SJCRH30 (cell line): ENCODE measurements around a stretch of chr3.

DNA sequence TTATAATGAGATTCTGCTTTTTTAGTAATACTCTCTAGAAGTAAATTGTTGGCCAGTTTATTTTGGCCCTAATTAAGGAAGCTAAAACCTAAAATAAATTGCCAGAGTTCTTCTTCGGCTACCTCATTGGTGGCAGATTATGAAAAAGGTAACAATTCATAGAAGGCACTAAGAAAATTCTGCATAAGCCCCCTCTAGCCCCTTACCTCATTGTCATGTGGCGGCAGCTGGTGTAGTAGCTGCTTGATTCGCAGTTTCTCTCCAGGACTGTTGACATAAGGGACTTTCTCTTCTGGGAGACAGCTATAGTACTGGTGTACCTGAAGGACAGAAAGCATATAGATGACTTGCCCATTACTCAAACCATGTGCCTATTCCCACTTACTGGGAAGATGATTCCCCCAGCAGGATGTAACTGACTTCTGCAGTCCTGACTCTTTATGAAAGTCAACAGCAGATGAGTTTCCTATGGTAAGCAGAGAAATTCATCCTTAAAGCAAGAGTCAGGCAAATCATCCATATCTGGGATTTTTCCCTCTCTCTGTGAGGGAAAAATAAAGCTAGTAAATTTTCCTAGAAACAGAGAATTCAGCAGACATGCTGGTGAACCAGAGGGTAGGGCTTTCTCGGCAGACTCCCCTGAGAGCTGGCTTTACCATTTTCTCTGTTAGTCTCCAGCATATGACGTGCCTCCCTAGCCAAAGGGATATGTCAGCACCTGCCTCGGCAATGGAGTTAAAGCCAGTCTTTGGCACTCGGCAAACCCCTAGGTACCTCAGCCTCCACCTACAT, 62.3 kb downstream of the PRICKLE2 start:
- RAMPAGE, long total RNA, result no peak

DNA sequence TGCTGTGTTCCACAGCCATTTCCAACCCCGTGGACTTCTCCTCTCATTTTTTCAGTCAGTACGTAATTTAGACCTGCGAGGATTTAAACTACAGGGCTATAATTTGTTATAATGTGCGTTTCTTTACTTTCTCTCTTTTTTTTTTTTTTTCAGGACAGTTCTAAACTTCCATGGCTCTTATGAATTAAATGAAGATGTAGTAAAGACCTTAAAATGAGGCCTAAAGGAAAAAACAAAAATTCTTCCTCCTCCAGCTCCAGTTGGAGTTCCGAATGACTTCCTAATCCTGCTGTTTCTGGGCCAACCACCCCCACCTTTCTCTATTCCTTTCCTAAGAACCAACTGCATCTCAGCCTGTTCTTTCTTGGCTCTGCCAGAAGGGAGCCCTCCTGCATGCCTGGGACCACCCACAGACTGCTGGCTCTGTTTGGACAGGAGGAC, 115.8 kb upstream of the PRICKLE2 start:
- RAMPAGE, long total RNA, result no peak

DNA sequence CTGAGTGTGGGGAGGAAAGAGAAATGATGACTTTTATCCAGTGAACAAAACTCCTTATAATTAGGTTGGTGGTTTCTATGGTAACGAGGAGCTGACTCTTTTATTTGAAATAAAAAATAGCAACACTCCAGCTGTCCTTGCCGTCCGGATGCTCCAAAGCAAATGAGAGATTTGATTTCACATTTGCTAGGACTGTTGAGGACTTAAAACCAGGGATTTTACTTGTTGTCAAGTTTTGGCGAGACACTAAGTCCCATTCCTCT, 154.0 kb upstream of the PRICKLE2 start:
- RAMPAGE, long total RNA, result no peak

GRCh38 chr3:64650378-64650838, 37.4 kb downstream of the ADAMTS9 start:
- RAMPAGE, long total RNA, result no peak

GRCh38 chr3:65177734-65178338, 490.0 kb upstream of the ADAMTS9 start:
- RAMPAGE, long total RNA, result no peak

DNA sequence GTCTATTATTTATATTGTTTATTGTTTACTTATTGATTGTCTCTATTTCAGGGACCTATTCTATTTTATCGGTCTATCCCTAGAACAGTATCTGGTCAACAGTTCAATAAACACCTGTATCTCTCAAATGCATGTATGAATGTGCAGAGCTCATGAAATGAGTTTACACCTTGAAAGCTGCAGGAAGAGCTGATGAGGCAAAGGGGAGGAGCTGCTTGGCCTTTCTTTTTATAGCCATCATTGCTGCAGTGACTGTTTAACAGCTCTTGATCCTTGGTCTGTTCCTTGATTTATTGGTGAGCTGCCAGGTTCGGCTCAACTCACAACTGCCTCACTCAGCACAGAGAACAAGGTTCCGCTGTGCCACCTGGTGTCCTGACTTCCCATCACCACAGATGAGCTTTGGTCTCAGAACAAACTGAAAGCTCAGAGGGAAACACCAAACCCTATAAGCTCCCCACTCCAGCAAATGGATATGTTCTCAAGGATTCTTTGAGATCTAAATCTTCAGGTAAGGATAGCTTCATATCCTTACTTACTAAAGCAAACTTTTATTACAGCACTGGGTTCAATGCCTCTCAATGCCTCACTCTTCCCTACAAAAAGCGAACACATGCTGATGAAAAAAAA, 626.1 kb downstream of the MAGI1 start:
- RAMPAGE, long total RNA, result no peak

- RAMPAGE, long total RNA, result no peak
Observed at GRCh38 chr3:65485764-65486214, 552.9 kb downstream of the MAGI1 start.

- RAMPAGE, long total RNA, result no peak
Observed at GRCh38 chr3:65625364-65625867, 413.3 kb downstream of the MAGI1 start.

- RAMPAGE, long total RNA, result no peak
Observed at GRCh38 chr3:66060529-66060854, 21.8 kb upstream of the MAGI1 start.

GRCh38 chr3:66280376-66280739, 59.6 kb downstream of the SLC25A26 start:
- RAMPAGE, long total RNA, result no peak

- RAMPAGE, long total RNA, result no peak
Observed at GRCh38 chr3:66372573-66373021, 128.2 kb downstream of the LRIG1 start.

- RAMPAGE, long total RNA, result no peak
Observed at GRCh38 chr3:66380083-66380542, 120.7 kb downstream of the LRIG1 start.

DNA sequence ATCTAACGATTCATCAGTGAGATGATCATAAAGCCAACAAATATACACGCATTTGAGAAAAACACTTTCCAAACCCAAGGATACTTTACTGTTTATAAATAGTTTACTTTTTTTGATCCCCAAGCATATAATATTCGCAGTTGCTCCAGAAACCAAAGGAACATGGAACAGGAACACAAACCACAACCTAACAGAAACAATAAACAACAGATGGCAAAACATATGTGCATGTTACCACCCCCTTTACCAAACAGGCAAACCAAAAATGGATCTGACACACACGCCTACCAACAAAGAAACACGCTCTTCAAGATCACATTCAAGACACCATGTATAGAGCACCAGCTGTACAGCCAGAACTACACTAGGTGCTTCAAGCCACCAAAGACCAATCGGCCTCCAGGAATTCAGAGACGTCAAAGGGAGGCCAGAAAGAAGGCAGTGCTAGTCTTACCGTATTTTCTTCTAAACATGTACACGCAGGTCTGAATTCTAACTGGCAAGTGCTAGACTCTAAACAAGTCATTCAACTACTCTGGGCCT, 15.2 kb downstream of the LRIG1 start:
- RAMPAGE, long total RNA, result no peak

GRCh38 chr3:66490117-66490660, 10.6 kb downstream of the LRIG1 start:
- RAMPAGE, long total RNA, result no peak

GRCh38 chr3:66495100-66496221, 5.4 kb downstream of the LRIG1 start:
- RAMPAGE, long total RNA, result no peak

- RAMPAGE, long total RNA, result no peak
Observed at GRCh38 chr3:66497274-66497604, 3.6 kb downstream of the LRIG1 start.

GRCh38 chr3:66505263-66505882, 4.6 kb upstream of the LRIG1 start:
- RAMPAGE, long total RNA, result no peak

DNA sequence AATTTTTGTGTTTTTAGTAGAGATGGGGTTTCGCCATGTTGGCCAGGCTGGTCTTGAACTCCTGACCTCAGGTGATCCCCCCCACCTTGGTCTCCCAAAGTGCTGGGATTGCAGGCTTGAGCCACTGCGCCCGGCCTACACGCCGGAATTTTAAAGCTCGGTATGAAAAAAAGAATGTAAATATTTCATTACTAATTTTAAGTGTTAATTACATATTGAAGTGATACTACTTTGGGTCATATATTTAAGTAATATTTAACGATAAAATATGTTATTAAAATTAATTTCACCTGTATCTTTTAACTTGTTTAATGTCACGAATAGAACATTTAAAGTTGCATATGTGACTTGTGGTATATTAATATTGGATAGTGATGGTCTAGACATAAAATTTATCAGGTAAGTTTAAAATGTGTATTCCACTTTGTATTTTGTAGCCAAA, 45.5 kb upstream of the LRIG1 start:
- RAMPAGE, long total RNA, result no peak

GRCh38 chr3:67489600-67489896, 164.9 kb downstream of the SUCLG2 start:
- RAMPAGE, long total RNA, result no peak

DNA sequence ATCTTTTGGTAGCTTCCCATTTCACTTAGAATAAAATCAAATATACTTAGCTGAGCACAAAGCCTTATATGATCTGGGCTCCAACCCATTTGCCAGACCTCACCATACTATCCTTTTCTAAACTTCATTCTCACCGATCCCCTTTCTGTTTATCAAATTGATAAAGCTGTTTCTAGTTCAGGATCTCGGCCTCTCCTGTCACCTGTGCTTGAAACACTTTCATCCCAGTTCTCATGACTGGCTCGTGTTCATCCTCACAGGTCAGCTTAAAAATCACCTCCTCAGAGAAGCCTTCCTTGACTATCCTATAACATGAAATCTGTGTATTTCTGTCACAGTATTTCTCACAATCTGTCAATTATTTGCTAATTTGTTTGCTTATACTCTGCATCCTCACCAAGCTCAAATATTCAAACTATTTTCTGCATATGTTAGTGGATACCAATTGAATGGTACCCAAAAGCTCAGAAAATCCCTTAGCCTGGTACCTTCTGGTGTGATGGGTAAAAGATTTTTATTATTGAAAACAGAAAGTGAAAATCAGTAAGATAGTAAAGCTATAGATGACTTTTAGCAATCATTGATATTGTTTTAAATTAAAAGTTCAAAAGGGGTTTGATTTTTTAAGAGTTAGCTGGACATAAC, 60.0 kb downstream of the SUCLG2 start:
- RAMPAGE, long total RNA, result no peak